Bronchus fibroblast of lung (primary cell): ENCODE results near the gene TYW1.

DNA sequence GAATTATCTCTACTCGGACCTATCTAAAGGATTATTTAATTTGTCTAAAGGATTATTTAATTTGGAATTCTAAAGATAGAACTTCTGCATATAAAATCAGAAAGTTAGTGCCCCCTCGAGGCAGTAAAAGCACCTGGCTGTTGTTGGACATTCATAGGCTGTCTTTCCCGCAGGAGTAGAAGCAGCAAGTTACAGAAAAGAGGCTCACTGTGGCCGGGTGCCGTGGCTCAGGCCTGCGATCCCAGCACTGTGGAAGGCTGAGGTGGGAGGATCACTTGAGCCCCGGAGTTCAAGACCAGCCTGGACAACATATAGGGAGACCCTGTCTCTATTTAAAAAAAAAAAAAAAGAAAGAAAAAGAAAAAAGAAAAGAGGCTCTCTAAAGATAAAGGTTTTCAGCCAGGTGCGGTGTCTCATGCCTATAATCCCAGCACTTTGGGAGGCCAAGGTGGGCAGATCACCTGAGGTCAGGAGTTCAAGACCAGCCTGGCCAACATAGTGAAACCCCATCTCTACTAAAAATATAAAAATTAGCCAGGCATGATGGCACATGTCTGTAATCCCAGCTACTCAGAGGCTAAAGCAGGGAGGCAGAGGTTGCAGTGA lies 27.9 kb downstream of the TMEM248 start:
- RAMPAGE, long total RNA: no peak

- RAMPAGE, long total RNA: no peak
Measured at GRCh38 chr7:66974992-66975436, 20.4 kb downstream of the SBDS start.

GRCh38 chr7:66987770-66988247 lies 7.6 kb downstream of the SBDS start:
- RAMPAGE, long total RNA: no peak

- RAMPAGE, long total RNA: no peak
Measured at GRCh38 chr7:66996686-66997432, at the start of gene TYW1. TYW1 (plus strand) TSS chr7:66996833.

DNA sequence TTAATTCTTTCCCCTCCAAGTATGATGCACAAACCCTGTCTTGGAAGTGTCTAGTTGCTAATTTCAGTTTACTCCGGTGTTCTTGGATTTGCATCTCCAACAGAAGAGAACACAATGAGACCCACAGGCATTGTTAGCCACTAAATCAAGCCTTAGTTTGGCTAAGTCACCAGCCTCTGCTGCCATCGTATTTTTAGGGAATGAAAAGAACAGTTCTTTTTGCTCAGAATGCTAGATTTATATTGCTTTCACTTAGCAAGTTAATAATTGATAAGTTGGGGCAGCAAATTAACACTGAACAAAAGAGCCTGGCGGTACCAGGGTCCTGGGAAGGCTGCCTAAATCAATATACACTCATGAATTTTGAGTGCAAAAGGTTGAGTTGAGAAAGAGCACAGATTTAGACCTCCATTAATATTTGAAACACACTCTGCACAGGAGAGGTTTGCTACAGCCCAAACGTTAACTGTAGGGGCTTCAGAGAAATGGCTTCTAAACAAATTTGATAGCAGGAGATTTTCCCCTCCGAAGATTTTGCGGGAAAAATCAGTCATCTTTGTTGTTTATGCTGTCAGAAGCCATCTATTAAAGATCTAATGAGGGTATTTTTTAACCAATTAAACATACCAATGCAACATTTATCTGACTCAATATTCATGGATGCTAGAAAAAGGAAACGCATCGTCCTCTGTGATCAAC lies 487.6 kb downstream of the SPDYE21 start:
- RAMPAGE, long total RNA: no peak

DNA sequence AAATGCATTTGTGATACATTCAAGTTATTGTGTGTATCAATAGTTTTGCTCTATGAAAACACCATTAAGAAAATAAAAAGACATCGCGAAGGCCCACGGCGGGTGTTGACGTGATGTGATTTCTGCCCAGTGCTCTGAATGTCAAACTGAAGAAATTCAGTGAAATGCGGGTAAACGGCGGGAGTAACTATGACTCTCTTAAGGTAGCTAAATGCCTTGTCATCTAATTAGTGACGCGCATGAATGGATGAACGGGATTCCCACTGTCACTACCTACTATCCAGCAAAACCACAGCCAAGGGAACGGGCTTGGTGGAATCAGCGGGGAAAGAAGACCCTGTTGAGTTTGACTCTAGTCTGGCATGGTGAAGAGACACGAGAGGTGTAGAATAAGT lies 536.0 kb upstream of the AUTS2 start:
- RAMPAGE, long total RNA: no peak

GRCh38 chr7:69136706-69136972 lies 461.6 kb upstream of the AUTS2 start:
- RAMPAGE, long total RNA: no peak

- RAMPAGE, long total RNA: no peak
Measured at GRCh38 chr7:69716972-69717628, 118.8 kb downstream of the AUTS2 start.

- RAMPAGE, long total RNA: no peak
Measured at GRCh38 chr7:69941141-69941816, 343.0 kb downstream of the AUTS2 start.

- RAMPAGE, long total RNA: no peak
Measured at GRCh38 chr7:70571254-70571933, 560.5 kb upstream of the GALNT17 start.

DNA sequence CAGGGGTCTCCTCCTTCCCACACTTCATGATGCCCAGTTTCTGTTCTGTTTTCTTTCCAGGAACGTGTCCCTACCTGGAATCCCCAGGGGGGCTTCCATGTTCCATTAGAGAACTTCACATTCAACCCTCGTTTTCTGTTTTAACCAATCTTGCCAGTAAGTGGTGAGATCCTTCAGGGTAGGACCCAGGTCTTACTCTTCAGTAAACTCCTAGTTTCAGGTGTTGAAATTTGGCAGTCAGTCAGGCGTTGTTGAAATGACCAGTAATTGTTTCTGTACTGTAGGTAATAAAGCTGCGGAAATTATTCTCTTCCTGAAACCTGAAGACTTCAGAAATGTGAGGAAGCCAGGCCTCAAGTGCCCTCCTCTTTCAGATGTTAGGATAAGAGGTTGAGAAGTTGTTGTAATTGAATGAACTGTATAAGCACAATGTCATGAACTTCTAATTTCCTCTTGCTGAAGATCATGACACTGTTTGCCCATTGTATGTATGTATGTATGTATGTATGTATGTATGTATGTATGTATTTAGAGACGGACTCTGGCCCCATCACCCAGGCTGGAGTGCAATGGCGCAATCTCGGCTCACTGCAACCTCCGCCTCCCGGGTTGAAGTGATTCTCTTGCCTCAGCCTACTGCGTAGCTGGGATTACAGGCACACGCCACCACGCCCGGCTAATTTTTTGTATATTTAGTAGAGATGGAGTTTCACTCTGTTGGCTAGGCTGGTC lies 402.4 kb upstream of the GALNT17 start:
- RAMPAGE, long total RNA: no peak

- RAMPAGE, long total RNA: no peak
Measured at GRCh38 chr7:70788108-70788536, 343.8 kb upstream of the GALNT17 start.

DNA sequence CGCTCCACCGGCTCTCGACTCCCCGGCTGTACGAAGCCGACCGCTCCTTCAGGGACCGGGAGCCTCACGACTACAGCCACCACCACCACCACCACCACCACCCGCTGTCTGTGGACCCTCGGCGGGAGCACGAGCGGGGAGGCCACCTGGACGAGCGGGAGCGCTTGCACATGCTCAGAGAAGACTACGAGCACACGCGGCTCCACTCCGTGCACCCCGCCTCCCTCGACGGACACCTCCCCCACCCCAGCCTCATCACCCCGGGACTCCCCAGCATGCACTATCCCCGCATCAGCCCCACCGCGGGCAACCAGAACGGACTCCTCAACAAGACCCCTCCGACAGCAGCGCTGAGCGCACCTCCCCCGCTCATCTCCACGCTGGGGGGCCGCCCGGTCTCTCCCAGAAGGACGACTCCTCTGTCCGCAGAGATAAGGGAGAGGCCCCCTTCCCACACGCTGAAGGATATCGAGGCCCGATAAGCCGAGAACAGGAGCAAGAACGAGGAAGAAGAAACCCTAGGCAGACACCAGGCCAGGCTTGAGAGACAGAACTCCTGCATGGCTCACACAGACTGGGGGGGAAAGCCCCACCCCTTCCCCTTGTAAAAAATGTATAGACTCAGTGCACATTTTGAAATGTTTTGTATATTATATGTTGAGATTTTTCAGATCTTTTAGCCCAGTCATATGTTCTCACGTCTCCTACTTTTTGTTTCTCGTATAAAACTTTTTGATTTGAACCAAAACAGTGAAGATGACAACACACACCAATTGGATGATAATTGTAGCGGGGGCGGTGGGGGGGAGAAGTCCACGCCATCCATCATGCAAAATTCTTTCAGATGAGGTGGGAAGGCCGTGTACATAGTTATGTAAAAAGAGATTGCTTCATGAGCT lies 341.2 kb upstream of the GALNT17 start:
- RAMPAGE, long total RNA: no peak

DNA sequence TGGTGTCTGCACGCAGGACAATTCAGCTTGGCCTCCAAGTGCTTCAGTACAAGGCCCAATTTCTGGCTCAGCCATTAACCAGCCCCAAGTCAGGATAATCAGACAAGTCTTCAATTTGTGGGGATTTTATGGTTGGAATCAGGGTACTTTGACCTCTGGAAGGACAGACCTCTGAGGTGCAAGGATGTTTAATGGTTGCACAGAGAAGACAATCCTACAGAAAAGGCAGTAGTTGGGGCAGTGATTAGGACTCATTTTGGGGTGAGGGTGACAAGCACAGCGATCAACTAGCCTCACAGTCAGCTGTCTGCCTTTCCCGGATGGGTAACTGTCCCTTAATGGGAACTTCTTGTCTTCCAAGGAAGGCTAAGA lies 271.2 kb upstream of the GALNT17 start:
- RAMPAGE, long total RNA: no peak

- RAMPAGE, long total RNA: no peak
Measured at GRCh38 chr7:71206185-71206679, 74.3 kb downstream of the GALNT17 start.

DNA sequence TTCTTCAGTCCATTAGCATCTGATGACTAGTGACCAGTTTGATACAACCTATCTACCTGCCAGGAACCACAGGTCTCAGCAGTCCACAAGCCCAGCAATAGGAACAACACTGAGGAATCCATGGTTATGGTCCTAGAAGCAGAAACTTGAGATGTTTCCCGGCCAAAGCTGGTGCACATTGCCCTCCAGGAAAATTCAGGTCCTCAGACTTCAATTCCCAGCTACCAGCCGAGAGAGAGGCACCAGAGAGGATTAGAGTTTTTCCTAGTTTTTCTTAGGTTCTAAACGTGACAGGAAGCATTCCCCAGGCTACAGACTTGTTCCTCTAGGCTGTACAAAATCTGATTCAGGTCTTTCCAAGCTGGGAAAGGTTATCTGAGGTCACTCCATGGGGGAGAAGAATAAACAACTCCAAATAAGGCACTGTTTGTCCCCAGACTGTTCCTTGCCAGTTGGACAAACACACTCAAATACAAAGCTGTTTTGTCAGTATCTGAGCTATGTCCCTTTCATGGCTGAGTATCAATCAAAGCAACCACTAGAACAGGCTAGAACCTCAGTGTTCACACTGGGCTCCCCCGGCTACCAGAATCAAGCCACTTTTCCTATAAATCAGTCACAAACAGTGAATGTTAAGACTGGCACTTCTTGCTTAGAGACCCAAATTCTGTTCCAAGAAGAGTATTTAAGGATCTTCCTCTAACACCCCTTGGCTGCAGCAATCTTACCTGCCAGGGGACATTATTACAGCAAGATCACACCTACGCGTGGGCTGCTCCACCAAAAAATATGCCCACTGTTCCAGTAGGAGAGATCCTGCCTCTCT lies 259.4 kb downstream of the CALN1 start:
- RAMPAGE, long total RNA: no peak

- RAMPAGE, long total RNA: no peak
Measured at GRCh38 chr7:72928524-72929163, 3.7 kb downstream of the POM121 start.

DNA sequence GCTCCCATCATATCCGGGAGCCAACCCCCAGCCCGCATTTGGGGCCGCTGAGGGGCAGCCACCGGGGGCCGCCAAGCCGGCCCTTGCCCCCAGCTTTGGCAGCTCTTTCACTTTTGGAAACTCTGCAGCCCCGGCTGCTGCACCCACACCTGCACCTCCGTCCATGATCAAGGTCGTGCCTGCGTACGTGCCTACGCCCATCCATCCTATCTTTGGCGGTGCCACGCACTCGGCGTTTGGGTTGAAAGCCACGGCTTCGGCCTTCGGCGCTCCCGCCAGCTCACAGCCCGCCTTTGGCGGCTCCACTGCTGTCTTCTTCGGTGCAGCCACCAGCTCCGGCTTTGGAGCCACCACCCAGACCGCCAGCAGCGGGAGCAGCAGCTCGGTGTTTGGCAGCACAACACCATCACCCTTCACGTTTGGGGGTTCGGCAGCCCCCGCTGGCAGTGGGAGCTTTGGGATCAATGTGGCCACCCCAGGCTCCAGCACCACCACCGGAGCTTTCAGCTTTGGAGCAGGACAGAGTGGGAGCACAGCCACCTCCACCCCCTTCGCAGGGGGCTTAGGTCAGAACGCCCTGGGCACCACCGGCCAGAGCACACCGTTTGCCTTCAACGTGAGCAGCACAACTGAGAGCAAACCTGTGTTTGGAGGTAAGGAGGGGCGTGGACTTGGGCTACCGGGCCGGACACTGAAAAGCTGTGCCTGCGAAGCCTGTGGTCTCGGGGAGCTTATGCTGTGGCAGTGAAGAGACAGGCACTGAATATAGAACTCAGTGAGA lies 18.2 kb downstream of the POM121 start:
- RAMPAGE, long total RNA: no peak

DNA sequence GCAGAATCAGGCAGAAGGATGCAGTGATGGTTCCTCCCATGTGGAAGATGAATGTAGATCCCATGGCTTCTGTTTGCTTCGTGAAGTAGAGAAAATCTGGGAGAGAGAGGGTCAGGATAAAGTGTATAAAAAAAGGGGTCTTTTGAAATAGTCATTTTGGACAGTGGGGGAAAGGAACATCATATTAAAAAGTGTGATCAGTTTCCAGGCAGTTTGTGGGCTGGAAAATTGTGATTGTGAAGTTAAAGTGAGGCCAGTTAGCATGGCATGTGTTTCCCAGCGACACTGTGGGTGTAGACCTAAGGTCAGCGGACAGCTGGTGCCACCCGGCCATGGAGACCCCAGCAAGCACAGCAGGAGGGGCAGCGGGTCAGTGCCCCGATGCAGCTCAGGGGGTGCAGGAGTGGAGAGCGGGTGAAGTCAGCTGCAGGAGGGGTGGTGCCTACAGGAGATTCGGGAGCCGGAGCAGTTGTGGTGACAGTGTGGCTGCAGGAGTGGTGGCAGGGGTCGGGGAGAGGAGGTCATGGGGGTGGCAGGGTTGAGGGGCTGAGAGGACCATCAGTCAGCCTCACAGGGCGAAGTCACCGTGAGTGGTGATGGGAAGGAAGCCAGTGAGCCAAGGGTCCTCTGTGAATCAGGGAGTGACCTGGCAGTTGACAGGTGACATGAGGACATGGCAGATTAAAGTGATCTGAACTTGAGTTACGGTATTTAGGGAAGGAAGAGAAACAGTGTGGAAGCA lies 19.6 kb downstream of the POM121 start:
- RAMPAGE, long total RNA: no peak

DNA sequence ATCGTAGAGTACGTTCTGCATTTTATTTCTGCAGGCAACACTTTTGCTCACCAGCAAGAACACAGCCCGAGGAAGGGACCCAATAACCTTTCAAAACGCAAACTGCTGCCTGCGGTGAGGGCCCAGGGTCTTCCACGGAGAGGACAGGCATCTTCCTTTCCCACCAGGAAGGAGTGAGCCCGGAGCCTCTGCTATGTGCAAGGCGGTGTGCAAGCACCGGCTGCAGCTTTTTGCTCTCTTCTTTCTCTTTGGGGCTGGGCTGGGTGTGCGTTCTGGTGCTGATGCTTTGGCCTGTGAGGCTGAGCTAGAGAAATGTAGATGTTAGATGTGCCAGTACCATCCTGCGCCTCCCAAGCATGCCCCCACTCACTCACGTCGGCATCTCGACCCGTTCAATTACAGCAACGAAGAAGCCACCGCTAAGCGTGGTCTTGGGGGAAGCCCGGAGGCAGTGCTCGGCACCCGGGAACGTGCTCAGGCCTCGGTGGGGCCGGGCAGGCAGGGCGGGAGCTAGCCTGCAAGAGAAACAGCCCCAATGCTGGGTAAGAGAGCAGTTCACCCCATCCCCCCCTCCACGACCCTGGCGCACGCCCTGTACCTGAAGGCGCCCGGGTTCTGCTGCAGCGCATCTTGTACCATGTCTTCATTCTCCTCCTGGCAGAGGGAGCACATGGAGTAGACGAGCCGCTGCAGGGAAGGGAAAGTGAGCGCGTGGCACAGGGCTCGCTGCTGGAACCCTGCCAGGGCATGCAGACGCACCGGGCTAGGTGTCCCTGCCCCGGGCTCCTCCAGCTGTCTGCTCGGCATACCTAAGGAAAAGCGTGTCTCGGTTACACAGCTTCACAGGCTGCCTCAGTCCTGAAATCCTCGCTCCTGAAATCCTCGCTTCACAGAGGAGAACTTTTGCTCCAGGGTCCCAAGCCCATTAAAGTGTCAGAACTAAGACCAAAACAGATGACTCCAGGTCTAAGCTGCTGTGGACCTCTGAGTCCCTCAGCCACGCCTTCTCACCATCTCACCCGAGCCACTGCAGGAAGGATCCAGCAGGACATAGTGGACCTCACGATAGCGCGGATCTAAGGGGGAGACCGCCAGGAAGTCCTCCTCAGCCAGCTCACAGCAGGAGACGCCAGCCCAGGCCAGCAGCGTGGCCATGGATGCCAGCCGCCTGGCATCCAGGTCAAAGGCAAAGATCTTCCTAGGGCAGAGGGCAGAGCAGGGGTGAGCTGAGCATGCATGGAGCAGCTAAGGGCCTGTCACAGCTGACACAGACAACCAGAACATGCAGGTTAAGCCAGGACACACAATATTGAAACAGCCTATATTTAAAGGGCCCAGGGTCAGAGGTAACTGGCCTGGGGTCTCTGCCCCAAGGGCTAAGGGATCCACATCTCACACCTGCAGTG lies 20.5 kb downstream of the TRIM74 start:
- RAMPAGE, long total RNA: no peak